ENCODE measurements around a stretch of chr12.

DNA sequence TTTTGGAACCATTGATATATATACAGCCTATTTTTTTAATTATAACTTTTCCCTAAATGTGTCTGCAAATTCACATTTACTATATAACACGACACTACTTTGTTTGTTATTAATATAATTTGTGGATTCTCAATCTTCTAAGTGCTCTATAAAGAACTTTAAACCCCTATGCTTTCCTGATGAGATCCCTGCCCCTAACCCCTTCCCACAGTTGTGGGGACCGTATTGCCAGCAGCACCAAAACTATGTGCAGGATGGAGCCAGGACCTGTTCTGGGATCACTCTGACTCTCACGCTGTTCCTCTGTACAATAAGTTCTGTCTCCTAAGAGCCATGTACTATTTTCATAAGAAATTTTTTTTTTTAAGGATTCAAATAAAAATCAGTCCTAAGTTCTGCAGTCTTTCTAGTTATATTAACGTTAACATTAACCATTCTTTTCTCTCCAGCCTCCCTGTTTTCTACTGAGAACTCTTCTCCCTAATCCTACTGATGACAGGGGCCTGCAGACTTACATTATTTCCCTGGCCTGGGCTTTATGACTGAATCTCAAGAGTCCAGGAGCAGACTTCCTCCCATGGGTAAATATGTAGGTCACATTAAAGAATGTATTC, 1.1 kb downstream of the PAH start:
- RRBS = no CpG with 5 or more reads among the region's 4 CpGs

- RRBS = no CpG with 5 or more reads among the region's 2 CpGs
Measured at GRCh38 chr12:103093752-103094110, 136.3 kb downstream of the ASCL1 start.

DNA sequence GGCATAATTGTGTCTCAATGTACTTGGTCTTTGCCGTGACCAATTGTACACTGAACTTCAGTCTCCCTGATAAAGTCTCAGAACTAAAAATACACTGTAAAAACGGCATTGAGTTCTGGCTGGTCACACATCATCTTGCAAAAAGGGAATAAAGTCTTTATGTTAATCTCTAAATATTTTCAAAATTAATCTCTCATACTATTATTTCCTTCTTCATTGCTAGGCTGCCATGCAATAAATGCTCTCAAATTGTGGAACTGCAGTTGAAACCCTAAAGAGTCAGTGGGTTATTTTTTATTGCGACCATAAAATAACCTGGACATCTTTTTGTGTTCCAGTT, 157.5 kb downstream of the ASCL1 start:
- RRBS = no CpG with 5 or more reads among the region's 3 CpGs

GRCh38 chr12:103676966-103677782, 90.1 kb downstream of the STAB2 start:
- RRBS = no CpG with 5 or more reads among the region's 11 CpGs

- RRBS = no CpG with 5 or more reads among the region's 9 CpGs
Measured at GRCh38 chr12:103801974-103802925, 38.8 kb downstream of the NT5DC3 start.

GRCh38 chr12:103838697-103839251, 2.3 kb downstream of the NT5DC3 start:
- RRBS = no CpG with 5 or more reads among the region's 1 CpG

GRCh38 chr12:103946370-103946965, 10.5 kb downstream of the UQCC6 start:
- RRBS = no CpG with 5 or more reads among the region's 12 CpGs

GRCh38 chr12:103967802-103968407, 2.2 kb downstream of the TDG start:
- RRBS = no CpG with 5 or more reads among the region's 11 CpGs

- RRBS = no CpG with 5 or more reads among the region's 30 CpGs
Measured at GRCh38 chr12:104138514-104139343, 719 bp upstream of the NFYB start.

DNA sequence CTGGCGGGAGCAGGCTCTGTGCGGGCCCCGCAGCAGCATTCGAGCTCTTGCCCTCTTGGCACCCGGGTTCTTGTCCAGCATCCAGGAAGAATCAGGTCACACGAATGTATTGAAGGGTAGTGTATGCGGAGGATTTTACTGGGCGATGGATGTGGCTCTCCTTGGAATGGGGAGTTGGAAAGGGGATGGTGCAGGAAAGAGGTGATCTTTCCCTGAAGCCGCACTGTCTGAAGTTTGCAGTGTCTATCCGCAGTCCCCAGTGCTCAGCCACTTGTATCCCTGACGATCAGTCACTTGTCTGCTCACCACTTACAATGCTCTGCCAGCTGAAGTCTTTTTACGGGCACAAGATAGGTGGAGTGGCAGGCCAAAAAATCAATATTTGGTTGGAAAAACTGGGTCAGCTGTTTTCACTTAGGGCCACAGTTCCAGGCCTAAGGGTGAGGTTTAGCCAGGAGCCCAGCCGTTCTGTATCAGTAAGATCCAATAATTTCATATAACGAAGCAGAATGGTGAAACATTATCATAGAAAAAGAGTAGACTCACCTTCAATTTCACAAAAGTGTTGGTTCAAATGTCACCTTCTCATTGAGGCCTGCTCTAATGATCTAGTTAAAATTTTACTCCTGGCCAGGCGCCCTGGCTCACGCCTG, 27.8 kb upstream of the TXNRD1 start:
- RRBS = 100% methylated on average over 2 of the region's 16 CpGs

DNA sequence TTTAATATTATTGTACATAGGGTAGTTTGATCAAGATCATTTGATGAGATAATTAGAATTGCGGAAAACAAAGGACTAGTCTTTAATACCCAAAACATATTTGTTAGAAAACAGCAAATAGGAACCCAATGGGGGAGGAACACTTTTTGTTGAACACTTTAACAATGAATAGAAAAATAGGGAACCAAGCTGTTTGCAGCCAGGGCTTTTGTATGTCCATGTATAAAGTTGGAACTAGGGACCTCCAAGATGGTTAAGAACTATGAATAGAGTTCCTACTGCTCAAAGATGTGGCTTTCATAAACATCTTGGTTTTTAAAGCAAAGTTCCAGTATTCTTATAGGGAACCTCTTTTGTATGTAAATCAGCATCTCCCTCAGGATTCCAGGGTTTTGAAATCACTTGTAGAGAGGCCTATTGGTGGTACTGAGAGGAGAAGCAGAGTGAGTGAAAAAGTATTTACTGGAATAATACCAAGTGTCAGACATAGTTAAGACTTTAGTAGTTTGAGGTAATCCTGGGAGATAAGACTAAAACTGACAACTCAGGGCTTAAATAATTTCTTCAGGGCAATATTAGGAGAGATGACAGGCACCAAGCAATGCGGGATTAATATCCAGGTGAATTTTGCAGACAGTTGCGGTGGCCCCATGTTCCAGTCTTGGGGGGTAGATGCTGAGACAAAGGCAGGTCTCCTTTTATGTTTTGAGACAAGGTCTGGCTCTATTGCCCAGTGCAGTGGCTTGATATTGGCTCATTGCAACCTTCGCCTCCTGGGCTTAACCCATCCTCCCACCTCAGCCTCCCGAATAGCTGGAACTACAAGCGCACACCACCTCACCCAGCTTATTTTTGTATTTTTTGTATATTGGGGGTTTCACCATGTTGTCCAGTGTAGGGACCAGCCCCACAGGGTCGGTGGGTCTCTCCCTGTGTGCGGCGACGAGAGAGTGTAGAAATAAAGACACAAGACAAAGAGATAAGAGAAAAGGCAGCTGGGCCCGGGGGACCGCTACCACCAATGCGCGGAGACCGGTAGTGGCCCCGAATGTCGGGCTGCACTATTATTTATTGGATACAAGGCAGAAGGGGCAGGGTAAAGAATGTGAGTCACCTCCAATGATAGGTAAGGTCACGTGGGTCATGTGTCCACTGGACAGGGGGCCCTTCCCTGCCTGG, 10.4 kb upstream of the EID3 start:
- RRBS = no CpG with 5 or more reads among the region's 18 CpGs

DNA sequence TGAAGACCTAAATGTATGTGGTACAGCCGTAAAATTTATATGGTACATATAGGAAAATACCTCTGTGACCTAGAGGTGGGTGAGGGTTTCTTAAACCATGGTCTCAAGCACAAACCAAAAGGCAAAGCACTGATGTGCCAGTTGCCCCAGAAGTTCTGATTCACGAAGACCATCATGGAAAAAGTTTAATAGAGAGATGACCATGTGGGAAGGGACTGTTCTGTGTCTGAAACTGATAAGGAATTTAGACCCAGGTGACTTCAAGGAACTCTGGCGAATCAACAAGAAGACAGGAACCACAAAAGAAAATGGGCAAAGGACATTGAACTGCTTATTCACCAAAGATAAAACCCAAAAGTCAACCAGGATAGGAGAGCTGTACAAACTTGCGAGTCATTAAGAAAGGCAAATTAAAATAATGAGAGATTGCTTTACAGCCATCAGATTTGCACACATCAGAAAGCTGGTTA, 55.3 kb downstream of the EID3 start:
- RRBS = no CpG with 5 or more reads among the region's 4 CpGs

GRCh38 chr12:104457925-104458211, 1.1 kb downstream of the CHST11 start:
- RRBS = 1% methylated on average over 15 of the region's 30 CpGs

DNA sequence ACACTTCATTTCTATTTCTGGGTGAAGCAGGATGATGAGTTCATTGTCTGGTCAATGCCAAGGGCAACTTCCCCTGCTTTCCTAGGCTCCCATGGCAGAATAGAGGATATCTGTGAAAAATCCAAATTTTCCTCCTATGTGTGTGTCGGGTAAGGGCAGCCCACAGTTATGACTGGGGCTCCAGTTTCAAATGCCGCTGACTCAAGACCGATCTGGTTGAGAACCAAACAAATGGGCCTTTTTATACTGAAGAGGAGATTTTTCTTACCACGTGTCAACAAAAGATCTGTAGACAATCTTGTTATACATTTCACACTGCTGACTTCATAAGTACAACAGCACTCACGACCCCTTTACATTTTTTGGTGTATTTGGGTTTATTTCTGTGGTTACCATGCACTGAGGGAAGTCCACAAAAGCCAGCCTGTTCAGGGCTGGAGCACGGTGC, 120.9 kb downstream of the CHST11 start:
- RRBS = no CpG with 5 or more reads among the region's 6 CpGs

GRCh38 chr12:104603803-104604903, 147.4 kb downstream of the CHST11 start:
- RRBS = no CpG with 5 or more reads among the region's 11 CpGs

DNA sequence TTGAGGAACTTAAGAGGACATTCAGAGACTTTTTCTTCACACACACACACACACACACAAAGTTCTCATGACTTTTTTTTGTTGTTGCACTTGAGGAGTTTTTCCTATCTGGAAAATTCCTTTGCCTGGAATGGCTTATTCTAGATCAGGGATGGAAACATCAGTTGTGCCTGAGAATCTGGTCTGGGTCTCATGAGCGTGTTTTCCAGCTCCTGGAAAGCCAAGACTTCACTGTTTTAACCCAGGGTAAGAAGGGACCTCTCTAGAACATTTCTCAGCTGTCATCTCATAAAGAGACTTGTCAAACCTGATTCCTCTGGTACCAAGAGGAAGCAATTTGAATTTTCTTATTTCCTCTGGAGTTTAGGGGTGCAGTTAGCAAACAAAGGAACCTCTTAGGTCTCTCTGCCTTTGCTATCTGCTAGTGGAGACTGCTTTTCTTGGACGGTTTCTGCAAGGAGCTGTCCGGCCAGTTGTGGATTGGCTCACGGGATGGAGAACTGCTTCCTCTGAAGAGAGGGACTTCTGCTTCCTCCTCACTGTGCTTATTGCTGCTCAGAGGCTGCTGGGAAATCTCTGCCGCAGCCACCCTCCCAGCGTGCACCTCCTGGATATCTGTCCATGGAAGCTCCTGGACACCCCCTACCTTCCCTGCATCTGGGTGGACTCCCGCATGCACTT, 187.0 kb downstream of the CHST11 start:
- RRBS = no CpG with 5 or more reads among the region's 7 CpGs

DNA sequence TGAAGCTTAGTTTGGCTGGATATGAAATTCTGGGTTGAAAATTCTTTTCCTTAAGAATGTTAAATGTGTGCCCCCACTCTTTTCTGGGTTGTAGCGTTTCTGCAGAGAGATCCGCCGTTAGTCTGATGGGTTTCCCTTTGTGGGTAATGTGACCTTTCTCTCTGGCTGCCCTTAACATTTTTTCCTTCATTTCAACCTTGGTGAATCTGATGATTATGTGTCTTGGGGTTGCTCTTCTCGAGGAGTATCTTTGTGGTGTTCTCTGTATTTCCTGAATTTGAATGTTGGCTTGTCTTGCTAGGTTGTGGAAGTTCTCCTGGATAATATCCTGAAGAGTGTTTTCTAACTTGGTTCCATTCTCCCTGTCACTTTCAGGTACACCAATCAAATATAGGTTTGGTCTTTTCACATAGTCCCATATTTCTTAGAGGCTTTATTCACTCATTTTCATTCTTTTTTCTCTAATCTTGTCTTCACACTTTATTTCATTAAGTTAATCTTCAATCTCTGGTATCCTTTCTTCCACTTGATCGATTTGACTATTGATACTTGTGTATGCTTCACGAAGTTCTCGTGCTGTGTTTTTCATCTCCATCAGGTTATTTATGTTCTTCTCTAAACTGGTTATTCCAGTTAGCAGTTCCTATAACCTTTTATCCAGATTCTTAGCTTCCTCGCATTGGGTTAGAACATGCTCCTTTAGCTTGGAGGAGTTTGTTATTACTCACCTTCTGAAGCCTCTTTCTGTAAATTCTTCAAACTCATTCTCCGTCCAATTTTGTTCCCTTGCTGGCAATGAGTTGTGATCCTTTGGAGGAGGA, 52.3 kb downstream of the APPL2 start:
- RRBS = no CpG with 5 or more reads among the region's 9 CpGs

DNA sequence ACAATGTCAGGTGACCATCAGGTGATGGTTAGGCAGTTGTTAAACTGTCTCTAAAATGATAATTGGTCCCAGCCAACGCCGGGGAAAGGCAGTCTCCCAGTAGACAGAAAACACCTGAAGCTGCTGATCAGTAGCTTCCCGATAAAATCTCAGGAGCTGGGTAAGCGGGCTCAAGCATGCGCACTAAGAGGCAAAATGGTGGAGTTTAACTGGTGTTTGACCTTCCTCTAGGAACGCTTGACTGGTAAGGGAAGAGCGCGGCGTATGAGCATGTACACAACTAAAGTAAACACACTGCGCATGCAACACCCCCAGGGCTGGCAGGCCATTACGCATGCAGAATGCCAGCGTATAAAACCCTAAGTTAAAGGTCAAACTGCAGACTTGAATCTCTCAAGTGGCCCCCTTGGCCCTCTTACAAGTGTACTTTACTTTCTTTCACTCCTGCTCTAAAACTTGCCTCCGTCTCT, 113.5 kb downstream of the C12orf75 start:
- RRBS = no CpG with 5 or more reads among the region's 13 CpGs